Cardiac ventricle fibroblast (primary cell): ENCODE data around the genes FAIM, FOXL2, SPSB4 and ZBTB38.

- RAMPAGE, long total RNA = no peak
Measured at GRCh38 chr3:138372656-138373207, 24.4 kb downstream of the MRAS start.

- RAMPAGE, long total RNA = no peak
Measured at GRCh38 chr3:138402503-138403397, 31.7 kb upstream of the ESYT3 start.

DNA sequence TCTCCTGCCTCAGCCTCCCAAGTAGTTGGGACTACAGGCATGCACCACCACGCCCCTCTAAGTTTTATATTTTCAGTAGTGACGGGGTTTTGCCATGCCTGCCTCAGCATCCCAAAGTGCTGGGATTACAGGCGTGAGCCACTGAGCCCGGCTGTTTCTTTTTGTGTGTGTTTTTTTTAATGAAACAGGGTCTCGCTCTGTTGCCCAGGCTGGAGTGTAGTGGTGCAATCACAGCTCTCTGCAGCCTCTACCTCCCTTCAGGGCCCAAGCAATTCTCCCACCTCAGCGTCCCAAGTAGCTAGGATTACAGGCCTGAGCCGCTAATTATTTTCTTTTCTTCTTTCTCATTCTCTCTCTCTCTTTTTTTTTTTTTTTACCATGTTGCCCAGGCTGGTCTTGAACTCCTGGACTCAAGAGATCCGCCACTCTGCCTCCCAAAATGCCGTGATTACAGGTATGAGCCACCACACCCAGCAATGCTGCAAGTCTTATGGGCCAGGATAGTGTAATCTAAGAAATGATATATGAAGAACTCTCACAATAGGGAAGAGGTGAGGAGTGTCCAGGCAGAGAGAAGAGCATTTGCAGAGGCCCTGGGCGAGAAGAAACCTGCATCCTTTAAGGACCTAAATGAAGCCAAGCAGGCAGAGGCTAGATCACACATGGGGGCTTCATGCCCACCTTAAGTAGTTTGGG lies 705 bp upstream of the FAIM start:
- RAMPAGE, long total RNA = no peak

- RAMPAGE, long total RNA = start-site peak on the plus strand at chr3:138608764-138608859, 83 and 20 reads in 2 replicates
Measured at GRCh38 chr3:138608414-138609147, at the start of gene FAIM. Gene FAIM (plus strand): TSS chr3:138608771.

- RAMPAGE, long total RNA = no peak
Measured at GRCh38 chr3:138835199-138835515, 429 bp upstream of the PIK3CB start.

GRCh38 chr3:138944237-138944756 lies 2.6 kb downstream of the FOXL2 start:
- RAMPAGE, long total RNA = no peak

GRCh38 chr3:138946616-138947534 lies at the start of gene FOXL2:
Gene FOXL2 (minus strand): TSS chr3:138947137.
- RAMPAGE, long total RNA = no peak

DNA sequence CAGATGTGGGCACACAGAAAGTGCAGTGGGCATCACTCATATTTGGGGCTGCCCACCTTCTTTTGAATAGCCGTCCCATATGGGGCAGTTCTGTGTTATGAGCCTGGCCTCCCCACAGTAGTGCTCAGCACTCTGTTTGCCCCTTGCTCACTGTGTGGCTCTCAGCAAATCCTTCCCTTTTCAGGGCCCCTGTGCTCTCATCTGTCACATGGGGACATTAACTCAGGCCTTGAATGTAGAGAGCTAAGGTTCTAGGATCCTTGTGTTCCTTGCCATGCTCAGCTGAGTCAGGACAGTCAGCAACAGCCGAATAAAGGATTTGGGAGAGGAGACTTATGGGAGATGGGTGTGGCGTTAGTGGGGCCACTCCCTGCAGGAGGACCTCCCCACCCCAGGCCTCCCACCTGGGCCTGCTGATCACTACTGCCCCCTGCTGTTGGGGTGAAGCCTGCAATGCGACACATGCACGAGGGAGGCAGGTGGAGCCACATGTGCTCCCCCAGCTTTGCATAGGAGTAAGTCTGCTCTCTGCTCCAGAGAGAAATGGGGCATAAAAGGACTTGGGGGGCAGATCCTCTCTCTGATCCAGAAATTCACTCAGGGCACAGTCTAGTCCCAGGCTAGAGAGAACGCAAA lies 19.6 kb downstream of the RBP1 start:
- RAMPAGE, long total RNA = no peak

DNA sequence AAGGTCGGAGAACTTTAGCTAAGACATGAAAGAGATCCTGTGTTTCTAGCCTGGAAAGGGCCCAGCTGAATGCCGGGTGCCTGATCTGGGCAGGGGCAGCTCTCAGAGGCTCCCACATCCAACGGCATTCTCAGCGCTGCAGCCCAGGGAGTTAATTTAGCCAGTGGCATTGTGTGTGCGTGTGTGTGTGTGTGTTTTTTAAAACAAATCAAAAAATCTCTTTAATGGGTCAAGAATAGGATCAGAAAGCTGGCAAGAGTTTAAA lies 6.5 kb downstream of the RBP1 start:
- RAMPAGE, long total RNA = no peak

DNA sequence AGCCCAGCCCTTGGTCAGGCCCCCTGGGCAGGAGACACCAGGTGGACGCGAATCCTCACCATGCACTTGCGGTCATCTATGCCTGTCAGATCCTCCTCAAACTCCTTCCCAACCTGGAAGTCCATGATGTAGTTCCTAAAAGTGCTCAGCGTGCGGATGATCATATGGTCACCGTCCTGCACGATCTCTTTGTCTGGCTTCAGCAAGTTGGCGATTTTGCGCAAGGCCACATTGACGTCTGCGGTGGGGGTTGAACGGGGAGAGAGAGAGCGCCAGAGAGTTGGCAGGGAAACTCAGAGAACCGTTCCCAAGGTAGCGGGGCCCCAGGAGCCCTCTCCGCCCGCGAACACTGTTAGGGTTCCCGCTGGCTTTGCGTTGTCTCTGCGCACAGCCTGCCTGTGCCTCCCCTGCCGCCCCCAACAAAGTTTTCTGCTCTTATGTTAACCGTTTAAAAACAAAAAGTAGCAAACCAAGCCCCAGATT lies 779 bp downstream of the RBP1 start:
- RAMPAGE, long total RNA = no peak

- RAMPAGE, long total RNA = no peak
Measured at GRCh38 chr3:139591251-139591533, 51.6 kb upstream of the RBP1 start.

GRCh38 chr3:139654727-139654971 lies 23.1 kb downstream of the NMNAT3 start:
- RAMPAGE, long total RNA = no peak

DNA sequence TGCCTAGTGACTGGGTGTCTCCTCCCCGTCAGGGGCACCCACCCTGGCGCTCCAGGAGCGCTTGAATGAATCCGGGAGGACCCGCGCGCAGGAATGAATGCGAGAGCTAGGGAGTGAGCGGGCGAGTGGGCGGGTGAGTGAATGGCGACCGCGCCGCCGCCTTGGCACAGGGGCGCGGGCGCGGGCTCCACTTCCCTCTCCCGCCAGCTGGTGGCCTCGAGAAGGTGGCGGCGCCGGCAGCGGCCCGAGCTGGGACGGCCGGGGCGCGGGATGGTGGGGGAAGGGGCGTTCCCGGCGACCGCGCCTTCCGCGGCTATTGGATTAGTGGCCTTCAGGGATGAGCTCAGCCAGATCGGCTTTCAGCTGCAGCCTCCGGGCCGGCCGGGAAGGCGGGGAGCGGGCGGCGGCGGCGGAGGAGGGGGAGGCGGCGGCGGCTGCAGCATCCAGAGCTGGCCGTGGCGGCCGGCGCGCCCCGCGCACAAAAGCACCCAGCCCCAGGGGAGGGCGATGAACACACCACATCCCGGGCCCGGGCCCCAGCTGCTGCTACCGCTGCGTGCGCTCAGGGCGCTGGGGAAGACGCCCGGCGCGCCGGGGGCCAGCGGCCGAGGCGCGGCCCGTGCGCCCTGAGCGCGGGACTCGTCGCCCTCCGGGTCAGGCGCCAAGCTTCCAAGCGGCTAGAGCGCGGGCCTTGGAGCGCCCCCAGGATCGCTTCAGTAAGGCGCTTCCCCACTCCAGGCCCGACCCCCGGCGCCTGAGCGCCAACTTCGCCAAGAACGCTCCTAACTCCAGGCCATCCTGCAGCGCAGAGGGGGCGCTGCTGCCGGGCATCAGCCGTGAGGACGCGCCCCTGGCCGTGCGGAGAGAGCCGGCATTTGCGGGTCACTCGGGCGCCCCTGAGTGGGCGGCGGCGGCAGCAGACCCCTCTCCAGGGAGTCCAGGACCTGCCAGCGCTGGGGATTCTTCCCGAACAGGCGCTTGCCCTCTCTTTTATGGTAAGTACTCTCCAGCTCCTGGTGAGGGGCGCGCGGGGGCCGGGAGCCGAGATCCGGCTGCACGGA lies at the start of gene SPSB4:
Gene SPSB4, plus strand, starts transcription at position 350 of the 1,061 bp plus-strand sequence.
- RAMPAGE, long total RNA = no peak

DNA sequence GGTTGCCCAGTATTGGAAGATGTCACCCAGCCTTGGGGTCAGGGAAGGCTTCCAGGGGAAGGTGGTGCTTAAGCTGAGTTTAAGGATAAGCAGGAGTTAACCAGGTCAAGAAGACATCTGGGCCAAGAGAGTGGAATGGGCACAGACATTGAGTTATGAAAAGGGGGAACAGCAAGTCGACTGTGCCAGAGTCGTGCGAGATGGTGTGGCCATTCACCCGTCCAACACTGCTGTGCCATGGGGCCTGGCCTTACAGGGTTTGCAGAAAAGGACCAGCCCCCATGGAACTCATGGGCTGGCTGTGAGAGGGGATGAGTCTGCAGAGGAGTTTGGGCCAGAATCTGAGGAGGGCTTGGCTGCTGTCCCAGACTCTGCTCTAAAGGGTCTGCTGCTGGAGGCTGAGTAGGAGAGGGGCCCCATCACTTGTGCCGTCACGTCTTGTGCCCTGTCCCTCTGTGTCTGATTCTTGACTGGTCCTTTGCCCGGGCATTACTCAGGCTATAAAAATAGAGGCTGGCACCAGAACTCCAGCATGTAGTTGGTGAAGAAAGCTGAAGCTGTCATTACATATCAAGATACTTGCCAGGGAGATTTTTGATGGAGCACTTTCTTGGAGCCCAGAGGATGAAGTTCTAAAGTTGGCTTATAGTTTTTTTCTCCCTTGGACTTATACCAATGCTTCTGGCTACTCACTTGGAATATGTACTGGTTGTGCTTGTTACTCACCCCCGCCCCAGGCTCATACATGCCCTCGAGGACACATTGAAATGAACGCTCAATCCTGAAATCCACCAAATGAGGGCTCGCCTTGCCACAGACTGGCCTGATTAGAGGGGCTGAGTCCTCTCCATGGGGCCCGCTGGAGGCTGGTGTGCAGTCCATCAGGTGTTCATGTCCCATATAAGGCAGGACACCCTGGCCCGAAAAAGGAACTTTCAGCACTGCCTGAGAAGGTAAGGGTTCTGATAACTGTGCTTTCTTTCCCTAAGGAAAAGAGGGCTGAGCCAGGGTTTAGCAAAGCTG lies 10.2 kb downstream of the PXYLP1 start:
- RAMPAGE, long total RNA = no peak

DNA sequence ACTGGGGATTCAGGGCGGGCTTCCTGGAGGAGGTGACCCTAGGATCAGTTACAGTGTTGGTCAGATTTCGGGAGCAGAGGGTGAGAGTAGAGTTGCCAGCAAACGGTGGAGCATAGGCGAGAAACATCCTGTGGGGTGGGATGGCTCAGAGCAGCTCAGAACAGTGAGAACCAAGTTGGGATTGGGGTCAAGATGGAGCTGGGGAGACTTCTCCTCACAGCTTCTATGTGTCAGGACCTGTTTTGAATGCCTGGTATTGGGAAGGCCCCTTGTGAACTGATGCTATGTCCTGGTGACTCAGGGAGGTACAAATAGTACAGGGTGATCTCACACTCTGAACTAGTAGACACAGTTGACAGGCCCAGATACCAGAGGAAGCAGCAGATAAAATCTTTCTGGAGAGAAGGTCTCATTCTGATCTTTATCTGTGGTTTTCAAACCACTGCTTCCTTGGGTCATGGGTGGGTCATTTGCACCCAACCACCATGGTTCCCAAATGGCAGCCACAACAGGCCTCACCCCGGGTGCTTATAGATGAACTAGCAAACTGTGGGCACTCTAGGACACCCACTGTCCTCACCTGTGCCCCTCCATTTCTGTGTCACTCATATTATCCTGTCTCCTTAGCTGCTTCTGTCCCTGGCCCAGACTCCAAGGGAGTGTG lies 43.3 kb downstream of the PXYLP1 start:
- RAMPAGE, long total RNA = no peak

DNA sequence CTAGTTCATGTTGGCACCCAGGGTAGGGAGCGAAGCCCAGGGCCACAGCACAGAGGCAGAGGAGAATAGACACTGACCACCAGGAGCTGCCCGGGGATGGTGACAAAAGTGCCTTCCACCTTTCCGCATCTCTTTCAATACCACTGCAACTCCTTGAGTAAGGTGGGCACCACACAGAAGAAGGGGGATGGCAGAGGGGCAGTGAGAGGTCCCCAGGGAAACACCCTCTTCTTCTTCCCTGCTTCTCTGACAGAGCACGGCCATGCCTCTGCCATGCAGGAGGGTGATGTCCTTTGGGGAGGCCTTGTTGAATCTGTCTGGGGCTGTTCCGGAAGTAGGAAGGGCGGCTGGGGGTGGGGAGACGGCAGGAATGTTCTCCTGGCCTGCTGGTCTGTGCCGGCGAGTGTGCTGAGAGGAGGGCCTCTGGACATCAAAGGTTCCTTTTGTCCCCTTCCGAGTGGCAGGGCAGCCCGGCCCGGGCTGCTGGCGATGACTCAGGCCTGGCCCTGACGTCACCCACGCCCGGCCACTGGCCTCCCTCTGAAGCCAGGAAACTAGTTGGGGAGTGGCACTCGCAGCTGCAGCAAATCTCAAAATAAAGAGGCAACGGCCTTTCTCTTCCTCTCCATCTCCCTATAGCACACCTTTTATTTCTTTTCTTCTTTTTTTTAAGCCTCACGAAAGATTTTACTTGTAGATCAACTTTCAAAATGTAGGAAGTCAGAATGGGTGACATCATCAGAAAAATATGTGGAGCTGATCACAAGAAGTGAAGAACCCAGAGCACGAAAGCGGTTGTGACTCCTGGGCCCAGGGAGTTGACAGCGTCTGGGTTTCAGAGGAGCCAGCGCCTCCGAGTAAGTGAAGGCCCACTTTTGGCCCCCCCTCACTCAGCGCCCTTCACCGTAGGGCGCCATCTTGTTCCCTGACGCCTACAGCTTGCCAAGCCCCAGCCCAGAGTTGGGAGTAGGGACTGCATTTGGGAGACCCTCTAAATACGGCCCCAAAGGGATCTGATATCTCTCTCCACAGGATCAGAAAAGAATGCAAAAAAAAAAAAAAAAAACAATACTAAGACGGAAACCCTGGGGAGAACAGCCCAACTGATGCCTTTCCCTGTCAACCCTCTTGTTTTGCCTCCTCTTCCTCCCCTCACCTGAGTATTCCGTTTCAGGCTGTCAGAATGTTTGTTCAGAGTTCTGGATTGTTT lies at the start of gene ZBTB38:
Gene ZBTB38, plus strand, starts transcription at position 557 of the 1,210 bp plus-strand sequence.
- RAMPAGE, long total RNA = no peak

- RAMPAGE, long total RNA = no peak
Measured at GRCh38 chr3:141370081-141370645, 1.9 kb downstream of the ZBTB38 start.

DNA sequence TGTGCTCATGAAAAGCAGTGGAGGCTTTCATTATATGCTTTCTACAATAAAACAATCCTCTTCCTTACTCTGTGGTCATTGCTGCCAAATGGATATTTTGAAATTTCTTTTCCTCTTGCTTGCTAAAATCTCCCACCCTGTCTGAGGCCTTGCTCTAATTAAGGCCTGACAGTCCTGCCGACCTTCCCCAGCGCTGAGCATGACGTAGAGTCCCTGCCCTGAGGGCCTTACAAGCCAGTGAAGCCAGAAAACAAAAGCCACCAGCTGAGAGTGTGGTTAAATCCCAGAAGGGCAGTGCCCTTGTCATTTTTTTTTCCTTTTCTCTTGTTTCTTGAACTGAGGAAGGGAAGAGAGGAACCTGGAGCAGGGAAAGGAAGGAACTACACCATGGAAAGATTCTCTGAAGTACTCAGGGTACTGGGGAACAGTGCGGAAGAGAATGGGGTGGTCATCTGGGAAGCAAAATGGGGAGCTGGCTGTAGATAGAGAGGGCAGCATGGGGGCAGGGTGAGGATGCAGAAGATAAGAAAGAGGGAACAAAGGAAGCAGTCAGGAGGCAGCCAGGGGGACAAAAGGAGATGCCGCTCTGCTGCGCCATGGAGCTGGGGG lies 24.9 kb downstream of the ZBTB38 start:
- RAMPAGE, long total RNA = no peak

GRCh38 chr3:141710926-141711274 lies 27.2 kb upstream of the RNF7 start:
- RAMPAGE, long total RNA = no peak

DNA sequence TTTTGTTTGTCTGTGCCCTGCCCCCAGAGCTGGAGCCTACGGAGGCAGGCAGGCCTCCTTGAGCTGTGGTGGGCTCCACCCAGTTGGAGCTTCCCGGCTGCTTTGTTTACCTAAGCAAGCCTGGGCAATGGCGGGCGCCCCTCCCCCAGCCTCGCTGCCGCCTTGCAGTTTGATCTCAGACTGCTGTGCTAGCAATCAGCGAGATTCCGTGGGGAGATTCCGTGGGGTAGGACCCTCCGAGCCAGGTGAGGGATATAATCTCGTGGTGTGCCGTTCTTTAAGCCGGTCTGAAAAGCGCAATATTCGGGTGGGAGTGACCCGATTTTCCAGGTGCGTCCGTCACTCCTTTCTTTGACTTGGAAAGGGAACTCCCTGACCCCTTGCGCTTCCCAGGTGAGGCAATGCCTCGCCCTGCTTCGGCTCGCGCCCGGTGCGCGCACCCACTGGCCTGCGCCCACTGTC lies 613 bp upstream of the GRK7 start:
- RAMPAGE, long total RNA = no peak